Measurements from ENCODE around the gene HS3ST3B1.

GRCh38 chr17:14197407-14197881 is 39.2 kb downstream of the CDRT15 start:
- PRO-cap = no peak

DNA sequence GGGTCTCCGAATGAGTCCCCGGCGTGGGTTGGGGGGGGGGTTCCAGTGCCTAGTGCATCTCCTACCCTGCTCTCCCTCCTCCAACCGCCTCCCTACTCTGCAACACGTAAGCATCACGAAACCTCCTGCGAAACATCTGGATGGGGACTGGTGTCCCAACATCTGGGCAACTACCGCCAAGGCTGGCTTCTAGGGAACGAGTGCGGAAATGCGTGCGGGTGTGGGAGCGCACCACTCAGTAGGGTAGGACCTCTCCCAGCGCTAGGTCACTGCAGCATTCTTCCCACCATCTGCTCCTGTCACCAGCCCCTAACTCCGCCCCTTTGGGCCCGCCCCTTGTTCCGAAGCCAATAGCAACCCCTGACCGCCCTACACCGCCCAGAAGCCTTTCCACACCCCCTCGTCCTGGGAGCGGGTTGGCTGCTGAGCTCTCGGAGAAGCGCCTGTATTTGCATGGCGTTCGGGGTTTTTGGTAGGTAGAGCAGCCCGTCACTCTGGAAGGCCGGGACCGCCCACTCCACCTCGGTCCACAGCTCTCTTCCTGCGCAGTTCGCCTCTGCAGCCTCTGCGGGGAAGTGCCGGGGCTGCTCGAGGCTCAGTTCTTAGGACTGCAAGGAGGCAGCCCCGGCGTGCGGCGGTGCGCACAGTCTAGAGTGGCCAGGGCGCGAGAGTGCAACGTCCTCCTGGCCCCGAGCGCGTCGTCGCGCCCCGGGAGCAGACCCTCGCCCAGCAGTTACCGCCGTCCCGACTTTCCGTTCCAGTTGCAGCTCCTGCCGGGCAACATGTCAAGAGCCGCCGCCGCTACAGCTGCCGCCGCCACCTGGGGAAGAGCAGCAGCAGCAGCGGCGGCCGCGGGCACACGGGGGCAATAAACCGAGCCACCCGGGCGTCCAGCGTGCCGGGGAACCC is at the start of gene HS3ST3B1:
Gene HS3ST3B1 (plus strand): TSS at position 546 of the 909 bp plus-strand sequence.
- PRO-cap = bidirectional peak, plus-strand start at position 559 of the sequence, minus-strand start at position 271 of the sequence

DNA sequence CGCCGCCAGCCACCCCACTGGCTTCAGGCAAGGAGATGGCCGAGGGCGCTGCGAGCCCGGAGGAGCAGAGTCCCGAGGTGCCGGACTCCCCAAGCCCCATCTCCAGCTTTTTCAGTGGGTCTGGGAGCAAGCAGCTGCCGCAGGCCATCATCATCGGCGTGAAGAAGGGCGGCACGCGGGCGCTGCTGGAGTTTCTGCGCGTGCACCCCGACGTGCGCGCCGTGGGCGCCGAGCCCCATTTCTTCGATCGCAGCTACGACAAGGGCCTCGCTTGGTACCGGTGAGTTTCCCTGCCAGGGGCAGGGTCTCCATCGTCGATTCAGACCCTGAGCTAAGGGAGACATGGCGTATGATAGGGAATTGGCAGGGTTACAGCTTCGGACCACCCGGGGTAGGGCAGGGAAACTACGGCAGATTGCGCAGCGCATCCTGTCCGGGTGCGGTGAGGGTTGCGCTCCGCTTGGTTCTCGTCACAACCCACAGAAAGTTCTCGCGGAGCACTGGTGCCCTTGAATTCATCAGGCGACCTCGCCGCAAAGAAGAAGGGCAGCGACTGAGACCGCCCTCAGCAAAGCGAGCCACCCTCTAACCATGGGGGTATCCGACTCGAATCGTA is 1.0 kb downstream of the HS3ST3B1 start:
- PRO-cap = unidirectional peak, minus-strand start at position 94 of the sequence; unidirectional peak, plus-strand start at position 473 of the sequence

DNA sequence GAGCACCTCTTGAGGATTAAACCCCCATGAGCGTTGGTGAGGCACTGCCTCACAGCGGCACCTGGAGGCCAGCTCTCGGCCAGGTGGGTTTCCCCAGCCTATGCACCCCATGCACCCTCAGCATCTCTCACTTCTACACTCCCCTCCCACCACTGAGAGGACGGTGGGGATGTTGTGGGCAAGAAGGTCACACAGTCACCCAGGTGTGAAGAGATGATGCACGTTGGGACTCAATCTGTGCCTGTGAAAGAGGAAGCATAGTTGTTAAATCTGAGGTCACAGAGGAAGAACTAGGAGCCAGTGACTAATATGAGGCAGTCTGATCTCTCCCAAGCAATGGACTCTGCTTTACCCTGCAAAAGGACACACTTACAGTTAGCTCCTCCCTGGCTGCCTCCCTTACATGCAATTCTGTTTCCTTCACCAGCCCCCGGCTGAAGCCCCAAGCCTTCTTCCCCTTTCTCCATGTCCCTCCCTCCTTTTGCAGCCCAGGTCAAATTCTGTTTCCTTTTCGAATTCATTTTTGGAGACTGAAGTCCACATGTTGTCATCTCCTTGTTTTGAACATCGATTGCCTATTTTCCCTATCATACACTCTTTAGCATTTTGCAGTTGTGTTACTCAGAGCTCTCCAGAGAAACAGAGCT is 58.5 kb downstream of the HS3ST3B1 start:
- PRO-cap = no peak

DNA sequence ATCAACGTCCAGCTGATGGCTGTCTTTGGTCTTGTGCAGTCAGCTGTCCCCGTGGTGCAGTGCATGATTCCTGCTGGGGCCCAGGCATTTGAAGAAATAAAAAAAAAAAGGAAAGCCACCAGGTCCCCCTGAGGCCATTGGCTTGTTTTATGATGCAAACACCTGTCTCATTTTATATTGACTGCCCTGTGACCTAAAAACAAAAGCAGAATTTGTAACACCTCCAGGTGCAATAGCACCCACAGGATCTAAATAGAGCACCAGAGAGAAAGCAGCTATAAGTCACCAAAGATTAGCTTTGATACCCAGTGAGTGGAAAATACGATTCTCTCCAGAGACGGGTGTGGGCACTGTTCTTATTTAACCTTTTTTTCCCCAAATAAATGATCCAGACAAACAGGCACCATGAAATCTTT is 258.8 kb downstream of the HS3ST3B1 start:
- PRO-cap = no peak

GRCh38 chr17:15113112-15113504 is 152.0 kb downstream of the PMP22 start:
- PRO-cap = unidirectional peak, minus-strand start at chr17:15113357

GRCh38 chr17:15260272-15261125 is 4.6 kb downstream of the PMP22 start:
- PRO-cap = bidirectional peak, plus-strand start at chr17:15260644, minus-strand start at chr17:15260475; bidirectional peak, plus-strand start at chr17:15261015, minus-strand start at chr17:15260798

- PRO-cap = bidirectional peak, plus-strand start at chr17:15262699, minus-strand start at chr17:15262552
These were observed 2.6 kb downstream of the PMP22 start for GRCh38 chr17:15262384-15263036.

- PRO-cap = no peak
These were observed 42.8 kb upstream of the TEKT3 start for GRCh38 chr17:15384121-15384720.

DNA sequence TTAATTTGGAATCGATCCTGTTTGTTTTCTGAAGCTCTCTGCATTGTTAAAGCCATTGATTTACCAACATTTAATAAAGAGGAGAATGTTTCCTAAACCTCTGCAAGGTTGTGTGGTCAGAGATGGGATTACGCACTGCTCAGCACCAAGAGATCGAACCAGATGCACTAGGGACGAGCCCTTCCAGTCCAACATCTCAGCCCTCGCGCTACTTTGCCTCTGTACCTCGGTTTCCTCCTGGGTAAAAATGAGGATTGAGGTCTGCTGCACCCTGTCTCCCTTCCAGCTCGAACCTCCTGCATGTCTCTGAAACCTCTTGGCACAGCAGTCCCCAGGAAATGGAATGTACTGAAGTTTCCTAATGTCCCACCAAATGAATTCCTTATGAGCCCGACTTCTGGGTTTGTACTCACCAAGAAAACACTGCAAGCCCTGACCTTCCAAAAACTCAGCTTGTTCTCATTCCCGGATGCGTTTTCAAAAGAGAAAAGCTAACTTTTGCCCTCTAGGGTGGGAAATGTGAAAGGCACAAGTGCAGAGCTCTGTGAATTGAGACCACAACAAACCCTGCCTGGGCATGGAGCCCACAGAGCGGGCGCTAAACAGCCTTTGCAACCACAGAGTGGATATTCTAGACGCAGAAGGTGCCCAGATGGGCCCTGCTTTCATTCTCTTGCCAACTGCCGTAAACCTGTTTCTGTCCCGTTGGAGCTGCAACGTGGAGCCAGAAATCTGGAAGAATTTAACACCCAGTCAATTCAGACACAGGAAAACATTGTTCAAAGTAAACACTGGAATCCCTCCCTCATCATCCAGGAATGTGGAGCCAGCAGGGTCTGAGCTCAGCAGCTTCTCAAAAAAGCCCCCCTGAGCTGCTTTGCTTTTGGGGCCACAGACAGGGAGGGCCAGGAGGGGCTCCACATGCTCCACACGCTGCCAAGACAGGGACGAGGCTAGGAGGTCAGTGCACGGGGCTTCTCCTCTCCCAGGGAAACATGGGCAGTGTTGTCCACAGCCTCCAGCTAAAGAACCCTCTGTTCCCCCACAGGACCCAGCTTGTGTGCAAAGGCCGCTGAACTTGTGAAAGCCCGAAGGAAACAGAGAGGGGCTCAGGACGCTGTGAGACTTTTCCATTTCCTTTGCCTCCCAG is 10.2 kb downstream of the CDRT4 start:
- PRO-cap = no peak

GRCh38 chr17:15655024-15655663 is 29.0 kb downstream of the TRIM16 start:
- PRO-cap = no peak

DNA sequence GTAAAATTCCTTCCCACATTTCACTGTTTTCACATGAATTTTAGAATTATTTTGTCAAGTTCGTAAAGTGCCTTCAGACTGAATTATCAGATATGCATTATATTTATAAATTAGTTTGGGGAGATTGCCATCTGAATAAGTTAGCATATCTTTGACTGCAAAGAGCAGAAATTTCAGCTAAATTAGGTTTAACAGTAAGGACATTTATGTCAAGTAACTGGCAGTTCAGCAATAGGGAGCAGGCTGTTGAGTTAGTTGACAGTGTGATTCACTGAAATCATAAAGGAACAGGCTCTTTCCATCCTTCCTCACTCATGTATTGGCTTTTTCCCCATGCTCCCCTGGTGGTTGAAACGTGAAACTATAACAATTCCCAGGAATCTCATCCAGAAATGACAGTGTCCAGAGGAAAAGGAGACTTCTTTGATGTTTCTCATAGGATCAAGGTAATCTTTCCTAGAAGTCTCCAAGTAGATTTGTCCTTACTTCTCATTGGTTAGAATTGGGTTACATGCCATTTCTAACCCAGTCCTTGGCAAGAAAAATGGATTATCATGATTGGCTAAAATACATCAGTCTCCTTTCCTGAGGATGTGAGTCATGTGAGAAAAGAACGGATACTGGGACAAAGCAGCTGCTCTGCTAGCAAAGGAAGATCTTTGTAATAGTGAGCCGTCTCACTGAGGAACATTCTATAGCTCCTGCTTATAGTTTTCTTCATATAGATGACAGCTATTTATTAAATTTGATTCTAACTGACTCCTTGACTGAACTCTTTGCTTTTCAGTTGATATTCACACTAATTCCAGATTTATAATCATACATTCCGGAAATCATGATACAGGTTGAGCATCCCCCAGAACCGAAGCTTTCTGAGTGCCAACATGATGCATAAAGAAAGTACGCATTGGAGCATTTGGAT is 14.4 kb downstream of the TTC19 start:
- PRO-cap = unidirectional peak, plus-strand start at position 648 of the sequence

- PRO-cap = no peak
These were observed 80.7 kb downstream of the TTC19 start for GRCh38 chr17:16080296-16080728.

DNA sequence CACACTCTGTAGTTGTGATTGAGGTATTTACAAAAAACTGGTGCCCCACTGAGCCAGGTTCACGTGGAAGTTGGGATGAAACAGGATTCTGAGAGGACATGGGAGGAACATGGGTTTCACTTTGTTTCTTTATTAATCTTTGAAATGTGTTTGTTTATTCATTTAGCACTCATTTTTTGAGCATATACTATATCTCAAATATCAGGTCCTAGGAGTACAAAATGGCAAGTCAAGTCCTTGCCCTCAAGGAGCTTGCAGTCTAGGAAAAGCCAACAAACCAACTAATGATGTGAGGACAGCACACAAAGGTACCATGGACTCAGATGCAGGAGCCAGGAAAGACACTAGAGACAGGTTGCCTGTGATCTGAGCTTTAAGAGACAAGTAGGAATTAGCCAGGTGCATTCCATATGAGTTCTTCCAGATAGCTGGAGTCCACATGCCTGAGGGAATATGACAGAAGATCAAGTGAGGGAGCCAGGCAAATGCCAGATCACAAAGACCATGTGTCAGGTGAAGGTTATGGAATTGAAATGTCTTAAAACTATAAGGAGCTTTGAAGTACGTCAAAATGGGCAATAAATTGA is 56.0 kb downstream of the PIGL start:
- PRO-cap = no peak

GRCh38 chr17:16285698-16286882 is 67.2 kb downstream of the CENPV start:
- PRO-cap = bidirectional peak, plus-strand start at chr17:16286266, minus-strand start at chr17:16286178

DNA sequence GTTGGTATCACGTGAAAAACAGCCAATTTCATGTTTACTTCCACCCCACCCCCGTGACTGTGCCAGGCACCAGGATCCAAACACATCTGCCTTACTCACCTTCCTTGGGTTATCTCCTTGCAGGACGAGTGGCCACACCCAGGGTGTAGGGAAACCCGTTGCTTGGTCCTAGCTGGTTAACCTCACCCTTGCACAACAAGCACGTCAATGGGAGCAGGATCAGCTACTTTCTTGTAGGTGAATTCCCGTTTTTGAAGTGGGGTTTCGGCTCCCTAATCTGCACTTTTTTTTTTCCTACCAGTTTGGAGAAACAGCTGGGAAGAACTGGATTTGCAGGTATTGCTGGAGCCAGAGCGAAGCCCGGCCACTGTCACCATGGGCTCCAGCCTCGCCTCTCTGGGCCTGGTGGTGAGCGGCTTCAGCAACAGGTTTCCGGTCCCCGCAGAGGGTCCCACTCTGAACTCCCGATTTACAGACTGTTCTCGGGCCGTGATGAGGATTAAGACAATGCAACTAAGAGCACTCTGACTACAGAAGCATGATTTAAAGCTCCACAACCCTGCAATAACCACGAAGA is 2.1 kb upstream of the UBB start:
- PRO-cap = no peak

- PRO-cap = no peak
These were observed 7.4 kb upstream of the TRPV2 start for GRCh38 chr17:16407857-16408579.

GRCh38 chr17:16448882-16449417 is 33.6 kb downstream of the TRPV2 start:
- PRO-cap = no peak

- PRO-cap = no peak
These were observed 28.4 kb downstream of the LRRC75A start for GRCh38 chr17:16463502-16464090.

DNA sequence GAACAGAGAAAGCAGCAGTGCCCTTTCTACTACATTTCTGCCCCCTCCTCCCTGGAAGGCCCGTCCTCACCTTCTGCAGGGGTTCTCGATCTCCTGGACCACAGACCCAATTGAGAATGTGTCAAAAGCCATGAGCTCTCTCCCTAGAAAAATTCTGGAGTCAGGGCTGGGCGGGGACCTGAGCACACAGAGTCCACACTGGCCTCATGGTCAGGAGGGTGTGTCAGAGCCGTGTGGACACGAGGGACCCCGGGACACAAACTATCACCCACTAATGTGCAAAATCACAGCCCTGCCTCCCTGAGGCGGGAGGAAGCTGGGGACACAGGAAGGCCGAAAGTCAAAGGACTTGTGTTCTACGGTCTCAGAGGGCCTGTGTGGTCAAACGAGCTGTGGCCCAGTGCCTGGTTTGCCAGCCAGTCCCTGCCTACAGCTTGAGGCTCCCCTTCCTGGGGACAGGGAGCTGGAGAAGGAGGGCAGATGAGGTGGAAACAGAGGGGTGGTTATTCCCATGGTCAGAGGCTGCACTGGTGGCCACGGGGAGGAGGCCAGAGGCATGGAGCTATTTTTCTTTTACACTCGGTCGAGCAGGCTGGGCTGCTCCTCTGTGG is 27.4 kb downstream of the LRRC75A start:
- PRO-cap = no peak